Skeletal muscle satellite cell (primary cell): Measurements from ENCODE around the gene ZBTB21.

DNA sequence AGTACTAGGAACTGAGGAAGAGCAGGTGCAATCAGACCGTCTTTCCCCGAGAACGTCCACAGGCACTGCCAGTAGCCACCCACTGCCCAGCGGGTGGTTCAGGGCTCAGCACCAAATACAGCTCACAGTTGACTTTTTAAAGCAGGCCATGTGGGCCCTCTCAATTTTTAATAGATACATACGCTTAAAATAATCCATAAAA lies 9.1 kb downstream of the TMPRSS2 start:
- CAGE, long polyA plus RNA = no peak

DNA sequence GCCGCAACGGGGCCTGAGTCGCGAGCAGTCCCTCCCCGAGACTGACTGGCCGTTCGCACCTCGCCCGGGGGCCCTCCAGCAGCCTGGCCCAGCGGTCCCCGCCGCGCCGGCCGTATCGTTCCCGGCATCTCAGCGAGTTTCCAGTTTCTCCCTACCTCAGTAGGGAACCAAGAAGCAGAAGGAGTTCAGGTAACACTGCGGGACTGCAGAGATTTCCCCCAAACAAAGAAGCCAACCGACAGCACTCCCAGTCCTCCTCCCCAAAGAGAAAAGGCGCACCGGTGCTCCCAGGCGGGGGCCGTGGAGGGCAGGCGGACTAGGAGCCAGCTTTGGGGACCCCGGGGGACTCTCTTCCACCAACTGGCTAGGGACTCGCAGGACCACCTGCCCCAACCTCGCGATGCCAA lies 536 bp downstream of the TMPRSS2 start:
- CAGE, long polyA plus RNA = no peak

- CAGE, long polyA plus RNA = no peak
Measured at GRCh38 chr21:41508463-41509382, 765 bp upstream of the TMPRSS2 start.

GRCh38 chr21:41566502-41567208 lies 58.7 kb upstream of the TMPRSS2 start:
- CAGE, long polyA plus RNA = no peak

DNA sequence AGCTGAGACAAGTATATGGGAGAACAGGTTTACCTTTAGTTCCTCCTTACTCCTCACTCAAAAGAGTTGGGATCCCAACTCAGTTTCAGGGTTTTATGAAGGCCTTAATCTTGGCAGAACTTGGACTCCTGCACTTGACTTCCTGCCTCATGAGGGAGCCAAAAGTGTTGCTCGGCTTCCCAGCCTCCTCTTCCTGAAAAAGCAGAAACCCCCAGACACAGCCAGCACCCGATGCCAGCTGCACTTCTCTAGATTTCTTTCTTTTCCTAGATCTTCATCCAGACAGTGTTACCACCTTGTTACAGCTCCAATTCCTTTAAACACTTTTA lies 70.8 kb upstream of the TMPRSS2 start:
- CAGE, long polyA plus RNA = no peak

DNA sequence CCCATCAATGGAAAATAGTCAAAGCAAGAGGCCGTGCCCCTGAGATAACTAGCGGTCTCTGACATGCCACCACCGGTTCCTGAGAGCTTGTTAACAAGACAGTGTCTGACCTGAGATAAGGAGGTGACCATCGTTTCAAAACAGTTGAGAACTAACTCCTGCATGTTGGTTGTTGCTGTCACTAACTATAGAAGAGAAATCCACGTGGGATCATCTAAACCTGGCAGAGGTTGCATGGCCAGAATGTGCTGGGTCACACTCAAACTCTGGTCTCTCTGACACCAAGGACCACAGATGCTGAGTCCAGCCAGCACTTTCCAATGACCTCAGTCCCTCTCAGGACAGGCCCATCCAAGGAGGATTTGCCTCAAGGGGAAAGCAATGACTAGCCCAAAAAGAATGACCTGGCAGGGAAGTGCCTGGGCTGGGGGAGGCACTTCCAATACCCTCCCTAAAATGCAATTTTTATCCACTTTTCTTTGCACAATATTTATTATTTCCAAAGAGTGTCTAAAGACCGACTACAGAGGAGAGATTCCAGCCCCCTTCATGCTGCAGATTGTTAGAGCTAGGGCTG lies 125.7 kb downstream of the RIPK4 start:
- CAGE, long polyA plus RNA = no peak

DNA sequence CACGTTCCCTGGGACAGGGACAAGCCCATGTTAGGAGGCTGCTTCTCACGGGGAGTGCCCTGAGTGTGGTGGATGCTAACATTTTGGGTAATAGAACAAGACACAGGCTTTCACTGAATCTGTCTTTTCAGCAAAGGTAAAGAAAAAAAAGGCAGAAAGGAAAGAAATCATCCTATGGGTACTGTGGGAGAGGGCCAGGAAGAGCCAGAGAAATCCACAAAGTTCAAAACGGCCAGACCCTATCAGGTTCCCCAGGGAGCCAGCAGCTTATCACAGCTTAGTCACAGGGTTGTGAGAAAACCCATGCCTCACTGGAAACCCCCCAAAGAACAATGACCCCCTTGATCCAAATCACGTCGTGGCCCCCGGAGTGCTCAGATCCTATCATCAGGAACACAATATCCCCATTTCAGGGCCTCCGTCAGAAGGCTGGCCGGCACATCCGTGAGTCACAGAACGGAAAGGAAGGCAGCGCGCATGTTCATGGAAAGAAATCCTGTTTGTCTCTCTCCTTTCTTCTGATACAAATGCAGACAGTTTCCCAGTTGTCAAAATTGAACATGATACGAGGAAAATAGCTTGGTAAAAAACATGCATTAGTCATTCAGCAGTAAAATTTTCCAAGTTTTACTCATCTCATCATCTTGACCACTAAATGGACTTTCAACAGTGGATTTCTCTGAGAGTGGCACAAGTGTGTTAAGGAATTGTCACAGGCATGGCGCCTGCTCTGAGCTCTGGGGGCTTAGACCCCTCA lies 125.0 kb downstream of the RIPK4 start:
- CAGE, long polyA plus RNA = no peak

DNA sequence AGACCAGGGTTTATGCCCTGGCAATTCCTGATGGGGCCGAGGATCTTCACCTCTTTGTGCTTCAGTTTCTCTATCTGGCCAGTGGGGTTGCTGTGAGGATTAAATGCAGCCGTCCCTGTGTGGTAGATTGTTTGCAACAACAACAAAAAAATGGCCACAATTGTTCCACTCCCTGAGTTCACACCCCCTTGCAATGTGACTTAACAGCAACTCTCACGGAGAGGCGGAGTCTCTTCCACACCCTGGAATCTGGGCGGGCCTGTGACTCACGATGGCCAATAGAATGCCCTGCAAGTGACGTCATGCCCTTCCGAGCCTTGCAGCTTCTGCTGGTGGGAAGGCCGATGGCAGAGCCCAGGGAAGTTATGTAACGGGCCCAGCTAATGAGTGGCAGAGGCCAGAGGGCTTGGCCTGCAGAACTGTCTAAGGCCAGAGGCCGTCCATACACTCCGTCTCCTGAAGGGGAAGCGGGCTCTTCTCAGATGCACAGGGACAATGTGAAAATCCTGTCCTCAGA lies 87.9 kb downstream of the RIPK4 start:
- CAGE, long polyA plus RNA = no peak

DNA sequence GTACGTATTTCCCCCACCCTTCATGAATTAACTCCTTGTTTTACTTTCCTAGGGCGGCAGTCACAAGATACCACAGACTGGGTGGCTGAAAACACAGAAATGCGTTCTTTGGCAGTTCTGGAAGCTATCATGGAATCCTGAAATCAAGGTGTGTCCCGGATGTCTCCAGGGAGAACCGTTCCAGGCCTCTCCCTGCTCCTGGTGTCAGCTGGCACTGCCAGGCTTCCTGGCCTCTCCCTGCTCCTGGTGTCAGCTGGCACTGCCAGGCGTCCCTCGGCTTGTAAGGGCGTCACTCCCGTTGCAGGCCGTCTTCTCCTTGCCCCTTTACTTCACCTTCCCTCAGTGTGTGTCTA lies 55.2 kb downstream of the RIPK4 start:
- CAGE, long polyA plus RNA = no peak

DNA sequence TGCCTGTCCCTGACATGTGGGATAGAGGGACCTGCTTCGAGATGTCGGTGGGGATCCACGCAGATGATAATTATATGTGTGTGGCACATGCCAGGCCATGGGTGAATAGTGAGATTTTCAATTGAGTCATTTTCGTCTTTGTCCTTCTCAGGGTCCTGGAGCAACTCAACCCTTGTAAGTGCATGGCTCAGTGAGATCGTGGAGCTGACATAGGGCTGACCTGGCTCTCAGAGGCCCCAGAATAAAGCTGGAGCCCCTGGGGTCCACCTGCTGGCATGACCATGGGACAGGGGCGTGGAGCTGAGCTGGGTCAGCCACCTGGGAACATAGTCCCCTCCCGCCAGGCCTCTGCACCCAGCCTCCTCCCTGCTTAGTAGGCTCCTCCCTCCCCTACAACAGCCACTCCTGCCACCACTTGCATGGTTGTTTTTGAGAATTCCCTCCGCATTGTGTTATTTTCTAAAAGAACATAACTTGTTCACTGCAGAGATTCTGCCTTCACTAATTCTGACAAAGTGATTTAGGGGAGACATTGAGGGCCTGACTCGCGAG lies 3.0 kb upstream of the RIPK4 start:
- CAGE, long polyA plus RNA = no peak

DNA sequence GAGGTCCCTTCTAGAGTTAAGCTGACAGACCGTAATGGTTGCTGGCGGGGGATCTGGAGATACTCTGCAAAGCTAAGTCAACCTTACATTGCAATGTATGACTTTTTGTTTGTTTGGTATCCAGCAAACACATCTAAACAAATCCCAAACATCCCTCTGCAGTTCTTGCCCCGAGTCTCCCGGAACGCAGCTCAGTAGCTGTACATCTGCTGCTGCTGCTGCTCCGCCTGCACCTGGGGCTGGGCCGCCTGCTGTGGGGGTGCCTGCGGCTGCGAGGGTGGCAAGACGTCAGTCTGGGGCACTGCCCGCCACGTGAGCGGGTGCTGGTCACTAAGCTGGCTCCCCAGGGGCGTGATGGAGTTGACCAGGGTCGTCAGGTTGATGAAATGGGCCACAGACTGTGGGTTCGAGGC lies 34.2 kb upstream of the RIPK4 start:
- CAGE, long polyA plus RNA = no peak

DNA sequence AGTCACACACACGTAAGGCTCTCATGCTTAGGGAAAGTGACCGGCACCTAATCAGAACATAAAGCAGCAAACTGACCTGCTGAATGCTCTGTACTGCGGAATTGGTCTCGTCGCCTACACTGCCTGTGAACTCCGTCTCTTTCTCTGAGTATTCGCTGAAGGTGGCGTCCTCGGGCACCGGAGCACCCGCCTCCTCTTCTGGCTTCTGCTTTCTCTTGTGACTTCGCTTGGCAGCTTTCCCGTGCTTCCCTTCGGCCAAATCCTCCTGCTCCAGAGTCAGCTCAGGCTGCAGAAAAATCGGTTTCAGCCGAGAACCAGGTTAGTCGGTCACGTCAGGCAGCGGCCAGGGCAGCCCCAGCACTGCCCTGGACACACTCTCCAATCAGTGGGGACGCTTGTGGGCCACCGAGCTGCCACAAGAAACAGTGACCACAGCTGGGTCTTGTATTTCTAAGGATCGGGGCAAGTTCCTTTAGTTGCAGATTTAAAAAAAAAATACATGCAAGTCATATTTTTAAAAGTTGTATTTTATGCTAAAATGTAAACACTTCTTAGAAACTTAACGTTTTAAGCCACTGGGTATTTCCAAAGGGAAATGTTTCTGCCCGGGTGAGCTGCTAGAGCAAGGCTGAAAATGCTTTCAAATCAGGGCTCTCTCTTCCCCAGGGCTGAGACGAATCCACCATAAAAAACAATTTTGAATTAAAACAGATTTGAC lies 35.9 kb upstream of the RIPK4 start:
- CAGE, long polyA plus RNA = no peak

GRCh38 chr21:41888290-41889593 lies 9.6 kb upstream of the PRDM15 start:
- CAGE, long polyA plus RNA = no peak

GRCh38 chr21:41901138-41902042 lies 22.2 kb upstream of the PRDM15 start:
- CAGE, long polyA plus RNA = no peak

GRCh38 chr21:41950797-41951752 lies 2.7 kb downstream of the C2CD2 start:
- CAGE, long polyA plus RNA = no peak

- CAGE, long polyA plus RNA = no peak
Measured at GRCh38 chr21:41953271-41953576, 594 bp downstream of the C2CD2 start.

DNA sequence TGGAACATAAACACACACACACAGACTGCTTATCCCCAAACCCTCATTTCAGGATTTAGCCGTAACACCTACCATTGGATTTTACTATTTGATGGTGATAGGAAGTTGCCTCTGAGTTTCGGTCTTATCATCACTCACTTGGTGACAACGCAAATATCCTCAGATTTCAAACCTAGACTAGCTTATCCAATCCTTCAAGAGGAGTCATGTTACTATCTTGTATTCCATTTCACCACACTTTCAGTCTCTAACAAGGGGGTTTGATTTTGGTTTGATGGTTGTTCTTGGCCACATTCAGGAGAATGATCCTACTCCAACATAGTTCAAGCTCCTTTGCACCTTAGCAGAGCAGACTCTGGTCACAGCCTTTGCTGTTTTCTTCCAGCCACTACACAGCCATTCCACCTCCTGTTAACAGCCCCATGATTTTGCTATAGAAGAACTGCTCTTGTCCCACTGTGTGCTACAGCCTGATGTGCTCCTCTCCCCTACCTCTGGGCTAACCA lies 5.3 kb downstream of the ZBTB21 start:
- CAGE, long polyA plus RNA = no peak

DNA sequence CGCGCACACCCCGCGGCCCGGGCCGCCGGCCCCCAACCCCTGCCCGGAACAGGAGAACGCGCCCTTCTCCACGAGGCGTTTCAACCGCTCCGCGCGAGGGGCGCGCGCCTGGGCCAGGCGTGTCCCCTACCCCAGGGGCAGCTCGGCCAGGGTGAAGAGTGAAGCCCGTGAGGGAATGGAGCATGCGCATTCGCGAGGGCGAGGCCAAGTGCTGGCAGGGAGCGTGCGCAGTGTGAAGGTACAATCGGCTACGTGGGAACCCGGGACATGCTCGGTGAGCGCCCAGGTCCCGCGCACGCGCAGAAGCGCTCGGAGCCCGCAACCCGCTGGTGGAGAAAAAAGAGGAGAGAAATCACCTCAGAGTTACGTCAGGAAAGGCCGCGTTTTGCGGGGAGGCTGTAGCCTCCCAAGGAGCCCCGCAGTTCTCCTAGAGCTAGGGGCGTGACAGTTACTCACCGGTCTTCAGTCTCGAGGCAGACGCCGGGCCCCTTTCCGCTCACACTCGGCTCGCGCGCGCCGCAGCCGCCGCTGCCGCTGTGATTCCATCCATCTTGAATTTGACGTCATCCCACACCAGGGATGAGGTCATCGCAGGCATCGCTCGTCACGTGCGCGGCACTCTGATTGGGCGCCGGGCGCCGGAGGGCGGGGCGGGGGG lies at the start of gene ZBTB21:
TSS of gene ZBTB21 (minus strand) at position 565 of the 658 bp plus-strand sequence.
- CAGE, long polyA plus RNA = start-site peak on the minus strand centred at position 564 of the sequence, 24 bp wide, 84 and 54 reads in 2 replicates

- CAGE, long polyA plus RNA = no peak
Measured at GRCh38 chr21:42063508-42064623, 7.3 kb upstream of the UMODL1 start.

GRCh38 chr21:42171439-42171725 lies 47.6 kb upstream of the ABCG1 start:
- CAGE, long polyA plus RNA = no peak